ENCODE measurements around the gene CLDN20.

- PRO-cap: no peak
Observed at GRCh38 chr6:154403503-154404192, 47.0 kb upstream of the IPCEF1 start.

- PRO-cap: no peak
Observed at GRCh38 chr6:154509716-154510485, 584 bp downstream of the CNKSR3 start.

GRCh38 chr6:154794860-154795546 lies 61.8 kb downstream of the SCAF8 start:
- PRO-cap: no peak

GRCh38 chr6:154820087-154820435 lies 86.8 kb downstream of the SCAF8 start:
- PRO-cap: no peak

GRCh38 chr6:155228544-155228999 lies 35.2 kb upstream of the CLDN20 start:
- PRO-cap: no peak

- PRO-cap: no peak
Observed at GRCh38 chr6:155263641-155264014, at the start of gene CLDN20. Gene CLDN20 (plus strand): TSS chr6:155264013.

GRCh38 chr6:156395210-156395909 lies 381.8 kb upstream of the ARID1B start:
- PRO-cap: no peak

GRCh38 chr6:156395923-156396564 lies 381.1 kb upstream of the ARID1B start:
- PRO-cap: no peak

- PRO-cap: no peak
Observed at GRCh38 chr6:156816476-156816838, 39.3 kb downstream of the ARID1B start.

- PRO-cap: no peak
Observed at GRCh38 chr6:156975575-156976066, 198.4 kb downstream of the ARID1B start.

- PRO-cap: bidirectional peak, plus-strand start at chr6:157021602, minus-strand start at chr6:157021460; bidirectional peak, plus-strand start at chr6:157022288, minus-strand start at chr6:157022131
Observed at GRCh38 chr6:157021353-157022168, 244.4 kb downstream of the ARID1B start.

DNA sequence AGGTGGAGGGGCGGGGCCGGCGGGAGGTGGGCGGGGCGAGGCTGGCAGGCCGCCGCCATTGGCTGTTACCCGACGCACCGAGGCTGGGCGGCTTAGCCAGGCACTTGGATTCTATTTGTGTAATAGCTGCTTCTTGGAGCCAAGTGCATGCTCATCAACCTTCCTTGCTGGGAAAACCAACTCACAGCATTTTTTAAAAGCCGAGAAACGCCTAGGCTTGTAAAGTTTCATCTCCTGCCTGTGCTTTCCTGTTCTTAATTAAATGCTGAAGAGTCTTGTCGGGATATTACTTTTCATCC lies 244.9 kb downstream of the ARID1B start:
- PRO-cap: bidirectional peak, plus-strand start at position 120 of the sequence, minus-strand start outside the sequence

- PRO-cap: bidirectional peak, plus-strand start at chr6:157100420, minus-strand start at chr6:157100264
Observed at GRCh38 chr6:157099943-157100592, 223.3 kb downstream of the TMEM242 start.

- PRO-cap: no peak
Observed at GRCh38 chr6:157213165-157213681, 110.1 kb downstream of the TMEM242 start.

- PRO-cap: no peak
Observed at GRCh38 chr6:157304702-157305782, 18.3 kb downstream of the TMEM242 start.

DNA sequence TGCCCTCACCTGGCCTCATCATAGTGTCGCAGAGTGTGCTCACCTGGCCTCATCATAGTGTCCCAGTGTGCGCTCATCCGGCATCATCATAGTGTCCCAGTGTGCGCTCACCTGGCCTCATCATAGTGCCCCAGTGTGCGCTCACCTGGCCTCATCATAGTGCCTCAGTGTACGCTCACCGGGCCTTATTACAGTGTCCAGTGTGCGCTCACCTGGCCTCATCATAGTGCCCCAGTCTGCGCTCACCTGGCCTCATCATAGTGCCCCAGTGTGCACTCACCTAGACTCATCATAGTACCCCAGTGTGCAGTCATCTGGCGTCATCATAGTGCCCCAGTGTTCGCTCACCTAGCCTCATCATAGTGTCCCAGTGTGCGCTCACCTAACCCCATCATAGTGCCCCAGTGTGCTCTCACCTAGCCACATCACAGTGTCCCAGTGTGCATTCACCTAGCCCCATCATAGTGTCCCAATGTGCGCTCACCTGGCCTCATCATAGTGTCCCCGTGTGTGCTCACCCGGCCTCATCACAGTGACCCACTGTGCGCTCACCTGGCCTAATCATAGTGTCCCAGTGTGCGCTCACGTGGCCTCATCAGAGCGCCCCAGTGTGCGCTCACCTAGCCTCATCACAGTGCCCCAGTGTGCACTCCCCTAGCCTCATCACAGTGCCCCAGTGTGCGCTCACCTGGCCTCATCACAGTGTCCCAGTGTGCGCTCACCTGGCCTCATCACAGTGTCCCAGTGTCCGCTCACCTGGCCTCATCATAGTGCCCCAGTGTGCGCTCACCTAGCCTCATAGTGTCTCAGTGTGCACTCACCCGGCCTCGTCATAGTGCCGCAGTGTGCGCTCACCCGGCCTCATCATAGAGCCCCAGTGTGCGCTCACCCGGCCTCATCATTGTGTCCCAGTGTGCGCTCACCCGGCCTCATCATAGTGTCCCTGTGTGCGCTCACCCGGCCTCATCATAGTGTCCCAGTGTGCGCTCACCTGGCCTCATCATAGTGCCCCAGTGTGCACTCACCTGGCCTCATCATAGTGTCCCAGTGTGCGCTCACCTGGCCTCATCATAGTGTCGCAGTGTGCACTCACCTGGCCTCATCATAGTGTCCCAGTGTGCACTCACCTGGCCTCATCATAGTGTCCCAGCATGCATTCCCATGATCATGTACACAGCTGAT lies 9.7 kb downstream of the TMEM242 start:
- PRO-cap: no peak

DNA sequence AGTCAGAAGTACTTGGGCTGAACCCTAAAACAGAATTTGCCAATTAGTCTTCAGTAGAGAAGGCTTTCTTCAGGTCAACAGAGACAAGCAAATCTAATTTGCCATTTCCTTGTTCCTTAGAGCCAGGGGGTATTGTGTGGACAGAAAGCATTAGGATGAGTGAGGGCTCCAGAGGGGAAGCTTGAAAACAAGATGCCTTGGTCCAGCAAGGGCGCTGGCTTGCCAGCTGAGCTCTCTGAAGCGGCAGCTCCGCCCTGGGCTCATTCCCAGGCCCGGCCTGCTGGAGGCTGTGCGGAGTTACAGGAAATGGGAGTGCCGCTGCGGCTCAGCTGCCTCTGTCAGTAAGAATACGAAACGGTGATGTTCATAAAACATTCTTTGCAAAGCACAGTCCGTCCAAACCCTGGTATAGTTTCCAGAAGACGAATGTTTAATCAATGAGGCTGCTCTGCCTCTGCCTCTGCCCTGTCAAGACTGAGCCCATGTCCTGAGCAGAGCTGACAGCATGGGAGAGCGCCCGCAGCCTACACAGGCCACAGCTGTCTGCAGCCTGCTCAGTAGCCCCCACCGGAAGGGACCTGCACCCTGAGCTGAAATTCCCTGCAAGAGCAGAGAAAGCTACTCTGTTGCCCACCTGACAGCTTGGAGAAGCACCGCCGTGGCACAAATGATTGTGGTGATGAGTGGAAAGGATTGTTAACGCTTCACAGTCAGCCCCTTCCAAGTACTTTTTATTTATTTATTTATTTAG lies 153.3 kb upstream of the SNX9 start:
- PRO-cap: no peak

DNA sequence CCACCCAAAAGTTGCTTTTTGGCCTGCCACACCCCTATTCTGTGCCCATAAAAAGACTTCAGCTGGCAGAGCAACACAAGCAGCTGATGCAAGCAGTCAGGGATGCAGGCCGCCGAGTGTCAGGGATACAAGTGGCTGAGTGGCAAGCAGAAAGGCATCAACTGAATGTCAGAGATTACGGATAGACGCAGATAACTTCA lies 97.6 kb upstream of the SNX9 start:
- PRO-cap: no peak

GRCh38 chr6:157862530-157863317 lies 39.7 kb downstream of the SNX9 start:
- PRO-cap: no peak

DNA sequence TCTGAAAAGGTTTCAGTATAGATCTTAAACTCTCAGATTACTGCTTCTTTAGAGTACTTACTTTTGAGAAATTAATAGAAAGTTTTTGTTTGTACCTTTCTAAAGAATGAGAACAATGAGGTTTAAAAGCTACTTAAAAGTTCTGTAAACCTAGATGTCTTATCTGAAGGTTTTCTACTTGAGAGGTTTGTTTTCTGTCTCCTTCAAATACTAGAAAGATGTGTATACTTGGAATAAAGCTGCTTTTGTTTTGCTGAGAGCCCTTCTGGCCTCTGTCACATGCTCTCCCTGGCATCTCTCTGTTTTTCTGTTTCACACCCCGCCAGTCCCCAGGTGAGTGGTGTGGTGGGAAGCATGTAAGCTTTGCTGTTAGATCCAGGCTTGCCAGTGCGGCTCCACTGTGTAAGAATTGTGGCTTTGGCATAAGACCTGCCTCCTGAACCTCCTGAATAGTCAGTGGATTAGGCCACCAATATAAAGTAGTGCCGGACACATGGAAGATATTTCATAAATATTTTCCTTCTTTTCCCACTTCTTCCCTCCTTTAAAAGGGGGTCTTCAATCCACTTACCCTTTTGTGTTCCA lies 56.8 kb downstream of the SNX9 start:
- PRO-cap: no peak

Data from natural killer cell (primary cell).